Measurements from ENCODE around the genes ANKS1A and TCP11.

DNA sequence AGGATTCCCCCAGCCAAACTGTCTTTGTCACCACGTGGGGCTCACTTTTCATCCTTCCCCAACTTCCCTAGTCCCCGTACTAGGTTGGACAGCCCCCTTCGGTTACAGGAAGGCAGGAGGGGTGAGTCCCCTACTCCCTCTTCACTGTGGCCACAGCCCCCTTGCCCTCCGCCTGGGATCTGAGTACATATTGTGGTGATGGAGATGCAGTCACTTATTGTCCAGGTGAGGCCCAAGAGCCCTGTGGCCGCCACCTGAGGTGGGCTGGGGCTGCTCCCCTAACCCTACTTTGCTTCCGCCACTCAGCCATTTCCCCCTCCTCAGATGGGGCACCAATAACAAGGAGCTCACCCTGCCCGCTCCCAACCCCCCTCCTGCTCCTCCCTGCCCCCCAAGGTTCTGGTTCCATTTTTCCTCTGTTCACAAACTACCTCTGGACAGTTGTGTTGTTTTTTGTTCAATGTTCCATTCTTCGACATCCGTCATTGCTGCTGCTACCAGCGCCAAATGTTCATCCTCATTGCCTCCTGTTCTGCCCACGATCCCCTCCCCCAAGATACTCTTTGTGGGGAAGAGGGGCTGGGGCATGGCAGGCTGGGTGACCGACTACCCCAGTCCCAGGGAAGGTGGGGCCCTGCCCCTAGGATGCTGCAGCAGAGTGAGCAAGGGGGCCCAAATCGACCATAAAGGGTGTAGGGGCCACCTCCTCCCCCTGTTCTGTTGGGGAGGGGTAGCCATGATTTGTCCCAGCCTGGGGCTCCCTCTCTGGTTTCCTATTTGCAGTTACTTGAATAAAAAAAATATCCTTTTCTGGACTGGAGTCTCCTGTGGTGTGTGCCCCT is 3.2 kb downstream of the SMIM29 start:
- RRBS: no CpG with 5 or more reads among the region's 13 CpGs

- RRBS: no CpG with 5 or more reads among the region's 5 CpGs
These were observed 46.8 kb upstream of the SMIM29 start for GRCh38 chr6:34295397-34296128.

DNA sequence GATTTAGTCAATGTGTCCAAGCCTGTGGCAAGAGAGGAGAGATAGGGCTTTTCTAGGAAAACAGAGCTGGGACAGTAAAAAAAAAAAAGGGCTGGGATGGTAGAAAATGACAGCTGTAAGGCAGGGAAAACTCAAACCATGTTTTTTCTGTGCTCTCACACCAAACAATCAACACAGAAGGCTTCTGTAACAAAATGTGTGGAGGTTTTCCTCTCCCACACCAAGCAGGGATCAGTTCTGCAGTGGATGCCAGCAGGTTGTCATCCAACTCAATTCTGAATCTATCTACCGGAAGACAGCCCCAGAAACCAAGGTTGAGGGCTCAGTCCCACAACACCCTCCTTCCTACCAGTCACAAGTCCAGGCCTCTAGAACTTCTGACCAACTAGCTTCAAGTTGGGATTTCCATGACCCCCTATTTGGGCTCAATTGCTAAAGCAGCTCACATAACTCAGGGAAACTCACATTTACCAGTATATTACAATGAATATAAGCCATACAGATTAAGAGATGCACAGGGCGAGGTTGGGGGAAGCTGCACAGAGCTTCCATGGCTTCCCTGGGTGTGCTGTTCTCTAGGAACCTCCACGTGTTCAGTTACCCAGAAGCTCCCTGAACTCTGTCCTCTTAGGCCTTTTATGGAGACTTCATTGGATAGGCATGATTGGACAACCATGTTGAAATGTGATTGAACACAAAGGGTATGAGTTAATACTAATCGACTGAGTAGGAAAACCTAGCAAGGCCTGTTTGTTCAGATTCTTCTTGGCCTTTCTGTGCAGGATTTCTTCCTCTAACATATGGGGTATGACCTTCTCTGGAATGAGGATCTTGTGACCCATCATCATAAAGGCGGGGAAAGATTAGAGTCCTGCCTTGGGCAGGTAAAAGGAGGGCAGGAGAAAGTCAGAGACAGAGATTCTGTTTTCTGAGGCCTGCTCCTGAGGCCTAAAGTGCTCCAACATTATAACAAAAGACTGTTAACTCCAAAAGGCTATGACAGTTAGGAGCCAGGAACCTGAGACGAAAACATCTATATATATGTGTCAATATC is 70.5 kb upstream of the SMIM29 start:
- RRBS: no CpG with 5 or more reads among the region's 6 CpGs

DNA sequence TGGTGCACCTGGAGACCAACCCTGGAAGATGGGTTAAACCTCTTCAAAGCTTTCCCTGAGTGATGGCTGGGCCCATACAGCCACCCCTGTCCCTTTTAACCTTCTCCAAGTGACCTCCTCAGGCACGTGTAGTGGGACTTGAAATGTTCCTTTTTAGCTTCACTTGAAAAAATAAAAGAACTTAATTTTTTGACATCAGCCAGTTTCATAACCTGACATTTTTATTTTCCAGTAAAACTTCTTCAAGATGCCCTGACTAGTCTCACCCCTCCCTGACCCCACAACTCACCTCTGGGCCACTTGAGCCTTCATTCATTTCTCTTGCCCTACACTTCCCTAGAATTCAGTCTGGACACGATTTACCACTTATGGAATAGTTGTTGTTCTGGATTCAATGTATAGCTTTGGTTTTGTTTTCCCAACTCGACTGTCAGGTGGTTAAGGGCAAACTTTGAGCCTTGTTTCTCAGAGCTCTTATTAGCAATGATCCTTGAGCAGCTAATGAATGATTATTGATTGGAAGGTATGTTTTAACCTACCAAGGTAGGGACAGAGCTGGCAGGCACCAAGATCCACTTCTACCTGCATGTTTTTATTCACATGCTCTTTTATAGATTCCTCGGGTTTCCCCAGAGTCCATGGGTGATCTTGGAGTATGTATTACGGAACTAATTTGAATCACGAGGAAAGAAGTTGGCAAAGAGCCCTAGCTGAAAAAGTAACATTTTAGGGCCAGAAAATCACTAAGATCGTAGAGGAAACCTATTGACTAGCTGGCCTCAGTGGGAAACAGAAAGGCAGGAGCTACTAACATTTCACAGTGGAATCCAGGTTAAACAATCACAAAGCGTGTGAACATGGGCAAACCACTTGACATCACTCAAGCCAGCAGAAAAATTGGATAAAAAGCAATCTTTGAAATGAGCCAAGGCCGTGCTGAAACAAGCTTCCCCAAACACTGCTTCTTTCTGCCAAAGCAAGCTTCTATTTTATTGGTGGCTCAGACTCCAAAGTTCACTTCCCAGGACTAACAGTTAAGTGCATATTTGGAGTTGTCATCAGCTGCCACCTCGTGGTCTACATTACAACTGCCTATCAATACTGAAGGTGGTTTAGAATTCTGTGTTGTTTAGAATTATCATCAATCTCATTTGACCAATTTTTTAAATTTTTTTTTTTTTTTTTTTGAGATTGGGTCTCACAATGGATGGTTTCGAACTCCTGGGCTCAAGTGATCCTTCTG is 11.1 kb downstream of the RPS10 start:
- RRBS: no CpG with 5 or more reads among the region's 11 CpGs

DNA sequence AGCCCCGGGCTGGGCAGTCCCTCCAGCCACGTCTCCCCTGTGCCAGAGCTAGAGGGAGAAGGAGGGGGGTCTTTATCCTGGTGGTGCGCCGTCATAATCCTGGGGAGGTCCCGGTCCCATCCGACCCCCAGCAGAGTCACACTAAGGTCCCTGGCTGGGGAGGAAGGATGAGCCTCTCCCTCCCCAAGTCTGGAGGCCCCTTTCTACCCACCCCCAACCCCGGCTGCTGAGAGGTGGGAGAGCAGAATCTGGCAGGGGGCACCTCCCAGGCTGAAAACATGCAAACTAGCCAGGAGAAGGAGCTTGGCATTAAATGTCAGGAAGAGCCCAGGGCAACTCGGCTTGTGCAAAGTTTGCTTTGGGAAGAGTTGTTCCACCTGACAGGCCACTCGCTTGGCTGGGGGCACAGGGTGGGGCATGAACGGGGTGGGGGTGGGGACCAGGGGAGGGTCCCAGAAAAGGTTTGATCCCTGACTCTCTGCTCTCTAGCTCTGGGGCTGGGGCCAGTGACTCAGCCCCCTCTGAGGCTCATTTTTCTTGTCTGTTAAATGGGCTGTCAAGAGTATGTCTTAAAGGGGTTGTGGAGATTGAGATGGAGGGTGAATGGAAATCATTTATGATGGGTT is 3.0 kb downstream of the SPDEF start:
- RRBS: 85% methylated on average over 6 of the region's 10 CpGs

DNA sequence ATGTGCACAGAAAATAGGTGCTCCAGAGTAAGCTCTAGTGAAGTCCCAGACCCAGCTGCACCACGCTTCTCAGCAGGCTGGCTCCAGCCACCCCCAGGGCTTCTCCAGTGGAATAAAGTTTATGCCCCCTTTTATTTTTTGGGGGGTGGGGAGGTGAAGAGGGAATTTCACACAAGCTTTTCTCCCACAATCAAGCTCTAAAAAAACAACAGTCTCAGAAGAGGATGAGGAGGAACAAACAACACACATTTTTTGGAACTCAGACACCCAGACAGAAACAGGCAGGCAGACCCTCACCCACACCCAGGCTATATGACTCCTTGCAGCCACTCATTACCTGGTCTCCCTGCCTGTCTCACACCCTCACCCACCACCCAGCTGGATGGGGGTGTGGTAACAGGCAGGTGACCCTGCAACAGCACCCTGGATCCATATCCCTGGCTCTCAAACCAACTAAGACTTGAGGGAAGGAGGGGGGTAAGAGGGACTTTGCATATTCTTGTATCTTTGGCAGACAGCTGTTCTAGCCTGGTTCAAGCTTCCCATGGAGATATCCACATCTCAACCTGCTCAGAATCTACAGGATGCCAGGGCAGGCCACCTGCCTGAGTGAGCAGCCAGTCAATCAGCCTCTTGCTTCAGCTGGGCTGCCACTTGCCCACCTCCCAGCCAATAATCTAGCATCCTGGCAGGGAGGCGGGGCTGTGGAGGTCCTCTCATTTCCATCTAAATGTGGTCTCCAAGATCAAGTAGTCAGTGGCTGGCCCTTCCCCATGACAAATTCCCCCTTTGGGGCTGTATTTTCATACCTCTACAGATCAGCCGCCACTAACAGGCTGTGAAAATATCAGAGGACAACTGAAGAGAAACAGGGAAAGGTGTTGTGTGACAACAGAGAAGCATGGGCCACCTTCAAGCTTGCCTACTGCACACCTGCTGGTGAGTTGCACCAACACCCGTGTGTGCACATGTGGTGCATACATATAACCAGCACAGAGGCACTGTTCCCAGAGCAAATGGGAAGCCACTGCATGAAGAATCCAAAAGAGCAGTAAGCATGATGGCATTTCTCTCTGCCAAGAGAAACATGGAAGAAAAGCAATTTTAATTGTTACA is 32.9 kb upstream of the SPDEF start:
- RRBS: no CpG with 5 or more reads among the region's 4 CpGs

DNA sequence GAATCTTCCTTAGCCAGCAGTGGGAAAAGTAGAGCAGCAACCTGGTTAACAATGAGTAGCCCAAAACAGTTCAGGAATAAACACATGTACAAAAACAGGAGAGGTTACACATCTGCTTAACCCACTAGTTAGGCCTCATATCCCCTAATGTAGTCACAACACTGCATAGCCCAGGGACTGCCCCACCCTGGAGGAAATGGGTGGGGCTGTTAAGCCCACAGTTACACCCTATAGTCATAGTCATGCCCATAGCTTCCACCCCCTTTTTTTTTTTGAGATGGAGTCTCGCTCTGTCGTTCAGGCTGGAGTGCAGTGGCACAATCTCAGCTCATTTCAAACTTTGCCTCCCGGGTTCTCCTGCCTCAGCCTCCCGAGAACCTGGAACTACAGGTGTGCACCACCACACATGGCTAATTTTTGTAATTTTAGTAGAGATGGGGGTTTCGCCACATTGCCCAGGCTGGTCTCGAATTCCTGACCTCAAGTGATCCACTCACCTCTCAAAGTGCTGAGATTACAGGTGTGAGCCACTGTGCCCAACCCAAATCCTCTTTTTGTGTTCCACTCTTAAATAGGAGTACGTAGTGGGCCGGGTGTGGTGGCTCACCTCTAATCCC is 24.6 kb downstream of the ILRUN start:
- RRBS: no CpG with 5 or more reads among the region's 8 CpGs

DNA sequence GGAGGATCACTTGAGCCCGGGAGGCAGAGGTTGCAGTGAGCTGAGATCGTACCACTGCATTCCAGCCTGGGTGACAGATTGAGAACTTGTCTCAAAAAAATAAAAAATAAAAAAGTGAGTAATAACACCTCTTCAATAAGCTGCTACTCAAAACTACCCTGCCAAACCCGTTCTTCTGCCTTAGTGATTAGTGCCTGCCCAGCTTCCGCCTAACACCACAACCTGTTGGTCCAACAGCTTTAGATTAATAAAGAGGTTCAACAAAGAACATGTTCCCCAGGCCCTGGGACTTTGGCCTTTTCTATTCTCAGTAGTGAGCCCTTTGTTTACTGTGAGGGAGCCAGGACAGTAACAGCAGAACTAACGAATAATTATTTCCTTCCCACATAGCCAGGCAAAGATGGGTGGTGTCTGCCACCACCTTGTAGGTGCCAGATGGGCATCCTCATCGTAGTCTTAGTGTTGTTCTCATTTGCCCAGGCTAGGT is 11.5 kb upstream of the SNRPC start:
- RRBS: no CpG with 5 or more reads among the region's 6 CpGs

- RRBS: no CpG with 5 or more reads among the region's 6 CpGs
These were observed 14.8 kb upstream of the BLTP3A start for GRCh38 chr6:34777108-34777517.

DNA sequence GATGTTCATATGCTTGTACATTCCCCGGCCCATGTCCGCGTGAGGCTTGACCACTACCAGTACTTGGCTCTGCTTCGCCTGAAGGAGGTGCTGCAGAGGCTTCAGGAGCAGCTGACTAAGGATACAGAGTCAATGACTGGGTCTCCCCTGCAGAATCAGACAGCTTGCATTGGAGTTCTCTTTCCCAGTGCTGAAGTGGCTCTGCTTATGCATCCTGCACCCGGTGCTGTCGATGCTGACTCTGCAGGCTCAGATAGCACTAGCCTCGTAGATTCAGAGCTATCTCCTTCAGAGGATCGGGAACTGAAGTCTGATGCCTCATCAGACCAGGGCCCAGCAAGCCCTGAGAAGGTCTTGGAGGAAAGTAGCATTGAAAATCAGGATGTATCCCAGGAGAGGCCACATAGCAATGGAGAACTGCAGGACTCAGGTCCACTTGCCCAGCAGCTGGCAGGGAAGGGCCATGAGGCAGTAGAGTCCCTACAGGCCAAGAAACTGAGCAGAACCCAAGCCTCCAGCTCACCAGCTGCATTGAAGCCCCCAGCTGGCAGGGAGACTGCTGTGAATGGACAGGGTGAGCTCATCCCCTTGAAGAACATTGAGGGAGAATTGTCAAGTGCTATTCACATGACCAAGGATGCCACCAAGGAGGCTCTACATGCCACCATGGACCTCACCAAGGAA is 28.9 kb downstream of the TAF11 start:
- RRBS: no CpG with 5 or more reads among the region's 8 CpGs

- RRBS: 5% methylated on average over 16 of the region's 92 CpGs
These were observed at the start of gene ANKS1A for GRCh38 chr6:34888872-34889944. Gene ANKS1A, plus strand, starts transcription at chr6:34889255.

- RRBS: no CpG with 5 or more reads among the region's 16 CpGs
These were observed 96.9 kb downstream of the TCP11 start for GRCh38 chr6:35044055-35044793.

DNA sequence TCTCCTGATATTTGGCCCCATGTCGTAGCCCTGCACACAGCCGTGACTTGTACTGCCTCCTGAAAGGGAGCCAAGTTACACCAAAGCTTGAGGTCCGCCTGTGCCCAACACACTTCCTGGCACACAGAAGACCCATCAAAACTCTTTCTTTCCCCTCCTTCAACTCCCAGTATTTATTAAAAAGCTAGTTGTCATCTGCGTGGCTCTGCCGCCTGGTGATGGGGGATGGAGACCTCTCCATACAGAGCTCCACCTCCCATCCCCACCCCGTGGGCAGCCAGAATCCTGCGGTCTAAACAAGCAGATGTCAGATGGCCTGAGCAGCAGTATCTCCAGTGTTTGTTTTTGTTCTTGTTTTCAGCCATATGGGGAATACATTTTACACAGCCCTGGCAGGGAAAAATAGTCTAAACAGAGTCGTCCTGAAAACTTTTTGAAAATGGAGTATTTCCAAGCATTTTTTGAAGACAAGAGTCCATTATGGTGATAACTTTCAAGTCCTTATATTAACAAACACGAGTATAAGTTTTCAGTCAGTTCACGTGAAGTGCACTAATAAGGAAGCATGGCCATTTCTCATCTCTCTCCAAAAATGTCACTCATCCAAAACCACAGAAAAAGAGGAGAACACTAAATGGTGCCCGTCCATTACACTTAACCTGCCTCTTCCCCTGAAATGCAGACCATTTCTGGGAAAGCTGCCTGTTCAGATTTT is 91.2 kb downstream of the TCP11 start:
- RRBS: no CpG with 5 or more reads among the region's 11 CpGs

DNA sequence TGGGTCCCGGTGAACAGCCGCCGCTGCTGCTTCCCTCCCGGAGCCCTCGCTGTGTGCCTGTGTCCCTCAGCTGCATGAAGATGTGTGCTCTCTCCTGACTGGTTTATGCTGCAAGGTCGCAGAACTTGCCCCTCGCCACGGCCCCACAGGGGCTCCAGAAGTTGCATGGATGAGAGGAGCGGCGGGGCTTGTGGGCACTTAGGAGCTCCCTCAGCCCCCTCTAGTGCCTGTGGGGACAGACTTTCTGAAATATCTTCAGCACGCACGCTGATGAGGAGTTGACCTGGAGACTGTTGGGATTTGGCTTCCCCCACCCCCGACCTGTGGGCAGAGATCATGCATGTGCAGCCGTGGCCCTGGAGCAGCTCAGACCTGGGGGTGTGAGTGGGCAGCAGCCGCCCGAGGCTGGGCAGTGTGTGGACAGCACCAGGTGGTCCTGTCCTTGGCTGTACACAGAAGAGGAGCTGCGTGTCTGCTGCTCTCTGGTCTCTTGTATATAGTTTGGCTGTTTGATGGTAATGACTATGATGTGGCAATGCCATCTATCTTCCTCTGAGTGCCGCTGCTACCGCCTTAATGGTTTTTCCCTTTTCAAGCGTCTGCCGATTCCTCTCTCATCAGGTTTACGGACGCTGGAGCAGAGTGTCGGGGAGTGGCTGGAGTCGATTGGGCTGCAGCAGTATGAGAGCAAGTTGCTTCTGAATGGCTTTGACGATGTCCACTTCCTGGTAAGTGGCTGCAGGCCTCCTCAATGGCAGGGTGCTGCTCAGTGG is 81.4 kb downstream of the TCP11 start:
- RRBS: 99% methylated on average over 1 of the region's 26 CpGs

- RRBS: 79% methylated on average over 21 of the region's 76 CpGs
These were observed at the start of gene TCP11 for GRCh38 chr6:35140873-35141661. Gene TCP11, minus strand, starts transcription at chr6:35141339.

- RRBS: 41% methylated on average over 2 of the region's 10 CpGs
These were observed 28.6 kb upstream of the SCUBE3 start for GRCh38 chr6:35185060-35185633.

- RRBS: no CpG with 5 or more reads among the region's 3 CpGs
These were observed 10.0 kb upstream of the PPARD start for GRCh38 chr6:35332399-35332778.

GRCh38 chr6:35358451-35358747 is 16.0 kb downstream of the PPARD start:
- RRBS: no CpG with 5 or more reads among the region's 2 CpGs

DNA sequence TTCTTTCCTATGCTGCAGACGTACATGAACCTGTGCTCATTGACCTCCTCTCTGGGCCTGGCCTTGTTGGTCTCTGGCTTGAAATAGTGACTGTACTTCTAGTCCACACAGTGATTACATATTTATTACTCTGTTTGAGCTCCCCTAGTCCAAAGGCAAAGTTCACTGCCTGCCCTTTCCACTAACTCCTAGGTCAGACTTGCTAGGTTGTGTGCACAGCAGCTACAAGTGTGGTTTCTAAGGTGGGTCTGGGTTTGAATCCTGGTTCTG is 29.3 kb downstream of the PPARD start:
- RRBS: no CpG with 5 or more reads among the region's 1 CpG

DNA sequence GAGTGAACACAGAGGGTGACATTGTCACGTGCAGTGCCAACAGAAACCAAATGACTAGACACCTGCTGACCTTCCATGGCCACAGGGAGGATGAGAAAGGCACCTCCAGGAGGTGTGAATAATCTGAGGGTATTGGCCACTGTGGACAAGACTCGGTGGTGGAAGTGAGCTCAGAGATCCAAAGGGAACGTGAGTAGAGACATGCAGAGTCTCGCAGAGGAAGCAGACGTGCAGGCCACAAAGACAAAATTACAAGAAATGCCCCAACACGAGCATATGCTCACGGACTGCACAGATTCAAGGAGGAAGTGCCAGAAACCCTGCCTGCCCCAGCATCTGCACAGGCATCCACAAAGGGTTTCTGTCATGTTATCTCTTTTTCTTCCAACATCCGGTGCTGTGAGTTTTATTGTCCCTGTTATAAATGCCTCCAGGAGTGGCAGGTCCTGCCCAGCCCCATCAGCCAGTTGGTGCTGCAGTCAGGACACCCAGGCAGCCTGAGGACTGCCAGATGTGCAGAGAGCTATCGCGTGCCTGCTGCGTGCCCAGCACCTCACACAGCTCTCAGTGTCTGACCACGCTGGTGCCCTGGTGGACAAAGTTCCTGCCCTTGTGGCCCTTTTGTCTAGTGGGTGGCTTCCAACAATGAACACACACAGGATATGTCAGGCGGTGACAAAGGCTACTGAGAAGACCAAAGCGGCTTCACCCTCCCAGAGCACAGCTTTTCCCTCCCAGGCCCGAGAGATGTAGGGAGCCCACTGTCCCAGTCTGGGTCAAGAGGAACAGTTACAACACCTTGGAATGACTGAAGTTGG is 34.0 kb upstream of the FANCE start:
- RRBS: no CpG with 5 or more reads among the region's 15 CpGs

All from OVCAR3 (cell line).